ENCODE data around the genes MRPL23 and CD81.

- PRO-cap: no peak
- RAMPAGE, long total RNA, 4 experiments: no peak in any of the 4 experiments
These were observed 2.7 kb upstream of the IFITM10 start for GRCh38 chr11:1752732-1753765.

DNA sequence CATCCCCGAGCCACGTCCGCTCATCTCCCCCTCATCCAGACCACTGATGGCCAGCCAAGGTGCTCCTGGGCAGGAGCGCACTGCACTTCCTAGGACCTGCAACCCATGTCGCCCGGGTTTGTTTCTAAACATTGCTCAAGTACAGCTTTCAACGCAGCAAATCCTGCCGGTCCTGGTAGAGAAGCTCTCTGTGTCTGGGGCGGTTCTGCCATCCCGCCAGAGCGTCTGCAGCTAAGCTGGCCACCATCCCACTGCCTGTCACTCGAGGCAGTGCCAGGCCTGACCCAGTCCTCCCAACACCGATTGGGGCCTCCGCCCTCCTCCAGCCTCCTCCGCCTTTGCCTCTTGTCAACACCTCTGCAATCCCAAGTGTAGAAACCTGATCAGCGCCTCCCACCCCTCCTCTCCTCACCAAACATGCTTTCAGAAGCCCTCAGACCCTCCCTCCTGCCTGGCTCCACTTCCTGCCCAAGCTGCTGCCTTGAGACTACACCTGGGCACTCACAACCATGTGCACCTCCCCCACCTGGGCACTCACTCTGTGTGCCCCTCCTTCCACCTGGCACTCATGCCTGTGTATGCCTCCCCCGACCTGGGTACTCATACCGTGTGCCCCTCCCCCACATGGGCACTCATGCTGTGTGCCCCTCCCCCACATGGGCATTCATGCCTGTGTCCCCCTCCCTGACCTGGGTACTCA lies 5.3 kb upstream of the IFITM10 start:
- PRO-cap: no peak
- RAMPAGE, long total RNA, 4 experiments: no peak in any of the 4 experiments

- PRO-cap: no peak
- RAMPAGE, long total RNA, 4 experiments: no peak in any of the 4 experiments
These were observed 8.2 kb upstream of the SYT8 start for GRCh38 chr11:1826519-1827011.

DNA sequence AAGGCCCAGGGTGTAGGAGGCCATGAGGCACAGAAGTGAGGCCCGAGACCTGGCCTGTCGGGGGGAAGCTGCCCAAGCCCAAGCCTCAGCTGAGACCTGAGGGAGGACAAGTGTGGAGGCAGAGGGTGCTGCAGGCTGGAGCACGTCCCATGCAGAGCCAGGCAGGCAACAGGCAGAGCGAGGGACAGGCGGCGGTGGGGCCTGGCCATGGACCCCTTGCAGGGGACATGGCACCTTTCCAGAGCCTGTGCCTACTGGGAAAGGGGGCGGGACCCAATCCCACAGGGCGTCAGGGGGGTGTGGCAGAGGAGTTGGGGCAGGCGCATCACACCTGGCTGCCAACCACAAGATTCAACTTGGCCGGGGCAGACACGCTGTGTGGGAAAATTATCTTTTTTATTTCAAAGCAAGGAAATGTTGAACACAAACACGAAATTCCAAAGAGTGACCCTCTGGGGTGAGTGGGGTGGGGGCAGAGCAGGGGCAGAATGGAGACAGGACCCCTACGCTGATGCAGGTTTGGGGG lies 4.4 kb downstream of the TNNI2 start:
- PRO-cap: no peak
- RAMPAGE, long total RNA, 4 experiments: no peak in any of the 4 experiments

DNA sequence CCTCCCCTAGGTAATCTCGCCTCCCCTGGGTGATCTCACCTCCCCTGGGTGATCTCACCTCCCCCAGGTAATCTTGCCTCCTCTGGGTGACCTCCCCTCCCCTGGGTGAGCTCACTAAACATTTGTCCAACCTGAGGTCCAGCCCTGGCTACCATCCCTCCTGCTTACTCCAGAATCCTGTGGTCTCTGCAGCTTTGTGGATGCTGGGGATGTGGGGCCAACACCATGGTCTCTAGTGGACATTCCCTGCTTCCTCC lies 9.8 kb downstream of the LSP1 start:
- PRO-cap: no peak
- RAMPAGE, long total RNA, 4 experiments: no peak in any of the 4 experiments

DNA sequence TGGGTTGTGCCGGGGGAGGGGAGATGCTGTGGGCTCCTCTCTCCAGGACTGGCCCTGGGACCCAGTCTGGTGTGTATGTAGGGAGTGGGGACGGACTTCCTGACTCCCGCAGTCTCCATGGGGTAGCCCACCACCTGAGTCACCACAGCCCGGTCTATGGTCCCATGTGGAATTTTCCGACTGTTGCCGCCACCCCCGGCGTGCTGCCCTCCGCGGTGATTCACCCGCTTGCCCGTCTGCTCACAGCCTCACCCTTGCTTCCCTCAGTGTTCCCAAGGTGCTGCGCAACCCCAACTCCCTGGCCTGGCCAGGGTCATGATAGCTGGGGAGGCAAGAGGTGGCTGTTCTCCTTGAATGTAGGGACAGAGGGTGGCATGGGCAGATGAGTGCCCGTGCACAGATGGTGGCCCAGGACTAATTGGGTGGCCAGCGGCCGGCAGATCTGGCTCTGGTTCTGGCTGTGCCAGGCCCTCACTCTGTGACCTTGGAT lies 10.2 kb downstream of the LSP1 start:
- PRO-cap: no peak
- RAMPAGE, long total RNA, 4 experiments: no peak in any of the 4 experiments

GRCh38 chr11:1921623-1922070 lies 2.1 kb downstream of the TNNT3 start:
- PRO-cap: no peak
- RAMPAGE, long total RNA, 4 experiments: no peak in any of the 4 experiments

DNA sequence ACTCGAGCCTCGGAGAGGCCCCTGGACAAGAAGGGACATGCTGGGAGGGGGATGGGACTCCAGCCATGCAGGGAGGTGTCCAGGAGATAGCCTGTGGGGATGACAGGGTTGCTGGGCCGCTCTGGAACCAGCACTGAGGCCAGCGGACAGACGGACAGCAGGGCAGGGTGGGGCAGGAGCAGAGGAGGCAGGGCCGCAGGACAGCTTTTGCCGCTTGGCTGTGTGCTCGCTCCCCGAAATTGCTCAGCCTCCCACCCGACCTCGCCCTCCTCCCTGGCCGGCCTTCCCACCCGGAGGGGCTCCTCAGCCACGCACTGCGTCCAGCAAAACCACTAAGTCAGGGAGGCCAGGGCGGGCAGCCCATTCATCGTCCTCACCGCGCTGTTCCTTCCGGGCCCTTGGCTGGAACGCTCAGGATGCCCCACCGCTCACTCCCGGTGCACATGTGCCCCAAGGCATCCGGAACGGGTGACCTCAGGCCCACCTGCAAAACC lies 8.0 kb downstream of the TNNT3 start:
- PRO-cap: no peak
- RAMPAGE, long total RNA, 4 experiments: no peak in any of the 4 experiments

DNA sequence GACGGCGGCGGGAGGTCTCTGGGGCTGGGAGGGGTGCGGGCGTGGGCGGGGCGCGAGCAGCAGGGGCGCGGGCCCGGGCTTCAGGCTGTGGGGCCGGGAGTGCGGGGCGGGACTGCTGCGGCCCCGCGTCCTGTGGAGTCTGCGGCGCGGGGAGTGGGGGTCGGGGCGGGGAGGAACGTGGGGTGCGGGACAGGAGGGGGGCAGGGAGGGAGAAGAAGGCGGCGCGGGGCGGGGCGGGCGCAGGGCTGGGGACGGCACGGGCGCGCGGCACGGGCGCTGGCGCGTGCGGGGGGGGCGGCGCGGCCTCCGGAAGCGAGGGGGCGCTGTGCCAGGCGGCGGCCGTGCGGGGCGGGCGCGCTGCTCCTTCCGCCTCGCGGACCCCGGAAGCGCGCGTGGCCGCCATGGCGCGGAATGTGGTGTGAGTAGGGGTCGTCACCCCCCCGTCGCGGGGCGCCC lies at the start of gene MRPL23:
Gene MRPL23, plus strand, starts transcription at position 371 of the 456 bp plus-strand sequence.
- PRO-cap: no peak
- RAMPAGE, long total RNA, 4 experiments: no peak in any of the 4 experiments

- PRO-cap: no peak
- RAMPAGE, long total RNA, 4 experiments: no peak in any of the 4 experiments
These were observed 19.4 kb downstream of the MRPL23 start for GRCh38 chr11:1966505-1966899.

DNA sequence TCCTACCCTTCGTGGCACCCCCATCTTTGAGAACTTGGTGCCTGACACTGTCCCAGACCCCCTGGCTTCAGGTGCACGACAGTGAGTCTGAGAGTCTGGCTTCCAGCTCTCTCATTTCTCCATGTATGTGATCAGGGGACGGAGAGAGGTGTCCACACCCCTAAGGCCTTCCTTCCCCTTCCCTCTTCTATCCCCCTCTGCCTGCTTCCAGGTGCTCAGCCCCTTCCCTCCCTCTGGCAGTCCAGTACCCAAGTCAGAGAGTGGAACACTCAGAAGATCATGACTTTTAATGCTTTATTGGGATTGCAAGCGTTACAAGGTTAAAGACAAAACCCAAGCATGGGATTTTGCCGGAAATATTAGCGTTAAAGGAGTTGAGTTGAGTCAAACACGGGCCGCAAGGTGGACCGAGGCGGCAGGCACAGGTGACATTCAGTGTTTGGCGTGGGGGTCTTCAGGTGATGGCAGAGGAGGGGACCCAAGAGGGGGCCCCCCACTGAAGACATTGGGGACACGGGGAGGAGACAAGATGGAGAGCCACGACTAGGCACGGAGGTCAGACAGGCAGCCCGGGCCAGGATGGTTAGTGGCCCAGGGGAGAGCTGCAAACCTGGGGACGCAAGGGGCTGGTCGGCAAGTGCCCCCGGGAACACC lies 10.2 kb downstream of the IGF2 start:
- PRO-cap: no peak
- RAMPAGE, long total RNA, 4 experiments: no peak in any of the 4 experiments

- PRO-cap: no peak
- RAMPAGE, long total RNA, 4 experiments: no peak in any of the 4 experiments
These were observed 4.5 kb downstream of the INS start for GRCh38 chr11:2156475-2156856.

- PRO-cap: no peak
- RAMPAGE, long total RNA, 4 experiments: no peak in any of the 4 experiments
These were observed 3.6 kb downstream of the INS start for GRCh38 chr11:2157344-2157785.

GRCh38 chr11:2376958-2377848 lies at the start of gene CD81:
Gene CD81, plus strand, starts transcription at chr11:2377310.
- PRO-cap: unidirectional peak, plus-strand start at chr11:2377314
- RAMPAGE, long total RNA, 4 experiments: start-site peak on the plus strand in 2 of 4 experiments, at chr11:2377501-2377606 at its widest, 11 to 14 reads per replicate

- PRO-cap: no peak
- RAMPAGE, long total RNA, 4 experiments: no peak in any of the 4 experiments
These were observed 1.1 kb upstream of the TSSC4 start for GRCh38 chr11:2399342-2399995.

GRCh38 chr11:2576967-2577654 lies 132.3 kb downstream of the KCNQ1 start:
- PRO-cap: no peak
- RAMPAGE, long total RNA, 4 experiments: no peak in any of the 4 experiments

DNA sequence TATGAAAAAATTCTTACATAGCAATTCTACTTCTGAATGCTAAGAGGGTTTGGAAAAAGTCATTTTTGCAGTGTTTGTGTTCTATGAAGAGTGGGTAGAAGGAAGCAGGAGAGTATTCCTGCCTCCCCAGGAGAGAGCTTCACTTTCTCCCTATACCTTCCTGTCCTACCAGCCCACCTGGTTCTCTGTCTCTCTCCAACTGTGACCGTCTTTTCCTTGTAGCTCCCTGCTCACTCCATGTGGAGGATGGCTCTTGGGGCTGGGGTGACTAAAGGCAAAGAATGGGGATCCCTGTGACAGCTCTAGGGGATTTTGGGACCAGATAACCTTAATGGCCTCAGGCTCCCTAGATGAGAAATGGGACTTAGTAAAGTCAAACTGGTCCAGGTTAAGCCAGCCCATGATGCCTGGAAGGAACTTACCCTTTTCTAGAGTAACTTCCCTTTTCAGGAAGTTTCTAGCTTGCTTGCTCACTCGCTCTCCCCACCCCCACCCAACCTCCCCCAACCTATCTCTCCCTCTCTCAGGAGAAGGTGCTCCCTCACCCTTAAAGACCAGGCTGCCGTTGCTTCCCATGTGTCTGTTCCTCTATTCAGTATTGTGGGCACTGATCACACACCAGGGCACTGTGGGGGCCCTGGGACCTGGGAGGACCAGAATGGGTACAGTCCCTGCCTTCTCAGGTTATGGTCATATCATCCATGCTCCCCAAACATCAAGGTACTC lies 204.3 kb downstream of the CDKN1C start:
- PRO-cap: no peak
- RAMPAGE, long total RNA, 4 experiments: no peak in any of the 4 experiments

GRCh38 chr11:2692398-2693178 lies 193.0 kb downstream of the CDKN1C start:
- PRO-cap: no peak
- RAMPAGE, long total RNA, 4 experiments: no peak in any of the 4 experiments

DNA sequence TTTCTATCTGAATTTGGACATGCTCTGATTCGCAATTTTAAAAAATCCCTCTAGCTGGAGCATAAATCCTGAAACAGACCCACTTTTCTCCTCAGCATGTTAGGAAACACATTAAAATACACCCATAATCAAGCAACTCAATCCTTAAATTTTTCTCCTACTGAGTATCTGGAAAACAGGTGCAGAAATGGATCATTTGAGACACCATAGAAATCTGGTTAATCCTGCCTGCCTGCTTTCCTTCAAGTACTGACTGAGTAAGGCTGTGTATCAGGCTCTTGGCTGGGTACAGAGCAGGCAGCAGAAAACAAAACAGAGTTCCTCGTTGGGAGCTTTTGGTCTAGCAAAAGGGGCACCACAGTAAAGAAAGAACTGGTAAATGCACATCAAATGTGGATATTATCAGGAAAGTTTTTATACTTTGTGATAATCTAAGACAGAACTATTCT lies 187.7 kb downstream of the CDKN1C start:
- PRO-cap: no peak
- RAMPAGE, long total RNA, 4 experiments: no peak in any of the 4 experiments

GRCh38 chr11:2887037-2887519 lies 1.5 kb upstream of the CDKN1C start:
- PRO-cap: no peak
- RAMPAGE, long total RNA, 4 experiments: no peak in any of the 4 experiments